WTC11 (cell line): ENCODE measurements around a stretch of chr10.

GRCh38 chr10:134362-135391, 578 bp upstream of the ZMYND11 start:
- PRO-cap, result unidirectional peak, plus-strand start at chr10:134484; unidirectional peak, plus-strand start at chr10:134692; bidirectional peak, plus-strand start at chr10:135028, minus-strand start at chr10:135092; bidirectional peak, plus-strand start at chr10:135310, minus-strand start at chr10:135299

- PRO-cap, result no peak
These were observed 113.0 kb downstream of the ZMYND11 start for GRCh38 chr10:248154-248809.

GRCh38 chr10:308052-309132, 173.1 kb downstream of the ZMYND11 start:
- PRO-cap, result no peak

GRCh38 chr10:389781-390363, 254.6 kb downstream of the ZMYND11 start:
- PRO-cap, result no peak

- PRO-cap, result no peak
These were observed 273.6 kb downstream of the DIP2C start for GRCh38 chr10:415639-416409.

- PRO-cap, result no peak
These were observed 268.8 kb downstream of the DIP2C start for GRCh38 chr10:420553-421155.

DNA sequence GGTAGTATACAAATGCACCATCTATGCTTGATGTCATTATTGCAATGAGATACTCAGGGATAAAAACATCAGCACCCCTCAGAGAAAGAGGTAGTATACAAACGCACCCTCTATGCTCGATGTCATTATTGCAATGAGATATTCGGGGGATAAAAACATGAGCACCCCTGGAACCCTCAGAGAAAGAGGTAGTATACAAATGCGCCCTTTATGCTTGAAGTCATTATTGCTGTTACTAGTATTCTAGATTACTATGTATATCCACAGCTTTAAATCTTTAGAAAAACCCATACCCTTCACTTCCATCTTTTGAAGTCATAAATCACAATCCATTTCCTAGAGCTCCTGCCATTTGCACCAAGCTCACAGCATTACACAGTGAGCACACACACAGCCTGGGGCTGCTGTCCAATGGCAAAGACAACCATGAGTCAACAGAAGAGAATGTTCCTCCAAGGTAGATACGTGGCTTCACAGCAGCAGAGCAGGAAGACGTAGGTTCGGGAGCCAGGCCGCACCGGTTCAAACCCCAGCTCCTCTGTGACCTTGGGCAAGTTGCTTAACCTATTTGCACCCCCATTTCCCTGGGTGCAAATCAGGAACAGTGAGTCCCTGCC, 234.7 kb downstream of the DIP2C start:
- PRO-cap, result no peak

DNA sequence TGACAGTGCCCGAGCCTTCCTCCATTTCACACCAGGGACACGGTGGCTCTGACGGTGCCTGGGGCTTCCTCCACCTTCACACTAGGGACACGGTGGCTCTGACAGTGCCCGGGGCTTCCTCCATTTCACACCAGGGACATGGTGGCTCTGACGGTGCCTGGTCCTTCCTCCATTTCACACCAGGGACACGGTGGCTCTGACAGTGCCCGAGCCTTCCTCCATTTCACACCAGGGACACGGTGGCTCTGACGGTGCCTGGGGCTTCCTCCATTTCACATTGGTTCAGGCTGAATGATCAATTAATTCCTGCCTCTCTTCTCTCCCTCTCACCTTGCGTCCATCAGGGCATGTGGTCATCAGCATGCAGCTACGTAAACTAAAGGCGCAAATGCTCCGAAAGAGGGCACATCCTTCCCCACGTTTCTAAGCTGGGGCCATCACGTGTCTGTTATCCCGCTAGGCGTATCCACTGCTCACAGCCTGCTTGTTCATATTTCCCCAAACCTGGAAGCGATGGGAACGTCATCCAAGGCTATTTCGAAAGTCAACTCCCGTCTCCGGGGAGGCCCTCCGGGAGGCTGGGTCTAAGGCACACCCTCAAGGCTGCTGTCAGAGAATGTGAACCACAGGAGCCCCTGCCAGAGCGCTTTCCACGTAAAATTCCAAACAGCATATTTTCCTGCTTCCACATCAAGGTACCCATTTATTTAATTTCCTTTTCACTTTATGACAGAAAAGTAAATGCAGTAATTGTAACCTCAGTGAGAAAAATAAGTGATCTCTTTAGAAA, 199.3 kb downstream of the DIP2C start:
- PRO-cap, result no peak

DNA sequence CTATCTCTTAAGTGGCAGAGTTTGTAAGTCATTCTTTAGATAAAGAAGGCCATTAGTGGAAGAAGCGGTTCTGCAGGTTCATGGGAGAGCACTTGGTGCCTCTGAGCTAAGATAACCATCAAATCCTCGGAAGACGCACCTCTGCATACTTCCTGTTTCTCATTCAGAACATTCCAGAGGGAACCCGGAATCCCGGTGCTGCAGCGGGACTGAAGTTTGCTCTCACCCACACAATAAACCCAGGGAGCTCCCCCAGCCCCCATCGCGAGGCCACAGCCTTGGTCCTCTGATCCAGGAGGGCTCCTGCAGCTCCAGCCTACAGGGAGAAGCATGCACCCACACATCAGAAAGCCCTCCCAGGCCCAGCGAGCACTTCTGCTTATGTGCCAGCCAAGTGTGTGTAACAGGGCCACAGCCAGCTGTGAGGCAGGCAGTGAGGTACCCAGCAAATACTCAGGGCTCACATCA, 142.5 kb downstream of the DIP2C start:
- PRO-cap, result no peak

GRCh38 chr10:548243-548628, 141.2 kb downstream of the DIP2C start:
- PRO-cap, result no peak

DNA sequence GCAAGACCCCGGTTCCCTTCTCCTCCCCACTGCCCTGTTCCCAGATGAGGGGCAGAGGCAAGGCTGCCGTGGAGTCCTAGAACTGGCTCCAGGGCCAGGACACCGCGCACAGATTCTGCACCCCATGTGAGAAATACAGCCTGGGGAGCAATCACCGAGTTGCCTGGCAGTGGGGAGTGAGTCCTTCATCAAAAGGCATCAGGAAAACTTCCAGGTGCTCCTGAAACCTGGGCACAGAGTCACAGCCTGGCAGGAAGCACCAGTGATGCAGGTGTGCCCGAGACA, 134.9 kb downstream of the DIP2C start:
- PRO-cap, result no peak

GRCh38 chr10:561689-562239, 127.7 kb downstream of the DIP2C start:
- PRO-cap, result no peak

- PRO-cap, result no peak
These were observed 78.4 kb downstream of the DIP2C start for GRCh38 chr10:611102-611357.

DNA sequence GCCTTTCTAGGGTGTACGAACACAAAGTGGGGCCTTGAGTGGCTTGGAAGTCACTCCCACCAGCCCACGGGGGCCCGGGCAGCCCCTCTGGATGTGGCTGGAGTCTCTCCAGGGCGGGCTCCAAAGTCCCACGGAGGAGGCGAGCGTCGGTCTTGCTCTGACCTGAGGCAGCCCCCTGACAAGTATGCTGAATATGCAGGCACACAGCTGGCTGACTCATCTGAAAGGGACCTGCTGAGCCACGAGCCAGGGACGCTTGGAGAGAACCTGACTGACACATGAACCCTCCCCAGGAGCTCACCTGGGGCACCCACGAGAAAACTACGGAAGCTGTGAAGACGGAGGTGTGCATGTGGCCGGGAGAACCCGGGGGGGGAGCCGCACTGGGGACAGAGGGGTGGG, 65.0 kb downstream of the DIP2C start:
- PRO-cap, result no peak

DNA sequence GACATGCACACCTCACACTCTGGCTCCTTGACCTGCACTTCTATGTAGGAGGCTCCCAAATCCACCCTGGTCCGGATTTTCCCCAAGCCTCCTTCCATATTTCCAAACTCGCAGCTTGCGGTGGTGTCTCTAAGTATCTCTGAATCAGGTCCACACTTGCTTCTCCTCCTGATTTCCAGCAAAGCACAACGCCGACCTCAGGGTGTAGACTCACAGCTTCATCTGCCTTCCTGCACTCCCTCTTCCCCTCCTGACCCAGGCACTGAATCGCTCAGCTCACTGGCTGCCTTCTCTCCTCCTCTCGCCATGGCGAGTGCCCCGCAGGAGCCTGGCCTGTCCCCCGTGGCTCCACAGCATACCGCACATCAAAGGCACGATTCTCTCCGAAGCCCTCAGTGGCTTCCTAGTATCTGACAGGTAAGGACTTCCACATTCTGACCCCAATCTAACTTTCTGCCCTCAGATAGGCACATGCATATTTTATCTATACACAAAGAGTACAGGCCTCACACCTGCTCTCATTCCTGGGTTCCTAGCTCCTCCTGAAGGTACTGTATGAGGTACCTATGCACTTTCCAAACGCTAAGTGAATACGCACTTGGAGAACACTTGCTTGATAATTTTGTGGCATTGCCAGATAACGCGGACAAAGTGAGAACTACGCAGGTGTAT, 27.6 kb downstream of the DIP2C start:
- PRO-cap, result no peak

- PRO-cap, result no peak
These were observed 9.3 kb downstream of the DIP2C start for GRCh38 chr10:679987-680822.

GRCh38 chr10:823606-824065, 107.9 kb downstream of the LARP4B start:
- PRO-cap, result no peak

DNA sequence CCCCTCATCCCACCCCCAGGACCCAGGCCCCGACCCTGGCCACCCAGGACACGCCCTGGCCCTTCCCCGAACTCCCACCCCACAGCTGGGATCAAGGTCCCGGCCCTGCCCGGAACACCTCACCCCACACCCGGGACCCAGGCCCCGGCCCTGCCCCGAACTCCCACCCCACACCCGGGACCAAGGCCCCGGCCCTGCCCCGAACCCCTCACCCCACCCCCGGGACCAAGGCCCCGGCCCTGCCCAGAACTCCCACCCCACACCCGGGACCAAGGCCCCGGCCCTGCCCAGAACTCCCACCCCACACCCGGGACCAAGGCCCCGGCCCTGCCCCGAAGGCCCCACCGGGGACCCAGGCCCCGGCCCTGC, 668 bp upstream of the LARP4B start:
- PRO-cap, result no peak

GRCh38 chr10:944095-944917, 12.8 kb upstream of the LARP4B start:
- PRO-cap, result no peak

DNA sequence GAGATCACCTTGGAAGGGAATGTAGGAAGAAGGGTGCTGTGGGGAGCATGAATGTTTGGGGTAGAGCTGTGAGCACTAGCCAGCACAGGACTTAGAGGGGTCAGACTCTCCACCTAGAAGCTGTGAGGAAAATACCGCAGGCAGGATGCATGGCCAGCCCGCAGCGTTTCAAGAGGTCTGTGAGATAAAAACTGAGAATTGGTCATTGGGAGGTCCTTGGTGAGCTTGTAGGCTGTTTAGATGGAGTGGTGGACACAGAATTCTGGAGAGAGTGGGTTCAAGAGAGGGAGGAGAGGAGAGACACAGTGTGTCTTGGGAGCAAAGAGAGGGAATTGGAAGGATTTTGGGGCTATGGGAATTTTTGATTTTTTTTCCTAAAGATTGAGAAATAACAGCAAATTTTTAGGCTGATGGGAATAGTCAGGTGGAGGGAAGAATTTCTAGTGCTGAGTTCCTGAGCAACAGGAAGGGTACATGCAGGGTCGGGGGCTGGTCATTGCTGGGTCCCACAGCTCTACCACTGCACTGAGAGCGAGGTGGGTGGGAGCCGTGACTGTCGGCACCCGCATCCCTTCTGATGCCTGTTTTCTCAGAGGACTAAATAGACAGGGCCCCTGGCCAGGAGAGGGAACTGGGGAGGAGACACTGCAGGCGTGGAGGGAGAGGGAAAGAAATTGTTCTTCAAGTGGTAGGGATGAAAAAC, 7.1 kb downstream of the GTPBP4 start:
- PRO-cap, result no peak